UCH-1 (cell line): ENCODE results near the gene KLHDC8A.

GRCh38 chr1:204821476-204821805 is 7.0 kb upstream of the NFASC start:
- RRBS: no CpG with 5 or more reads among the region's 3 CpGs

DNA sequence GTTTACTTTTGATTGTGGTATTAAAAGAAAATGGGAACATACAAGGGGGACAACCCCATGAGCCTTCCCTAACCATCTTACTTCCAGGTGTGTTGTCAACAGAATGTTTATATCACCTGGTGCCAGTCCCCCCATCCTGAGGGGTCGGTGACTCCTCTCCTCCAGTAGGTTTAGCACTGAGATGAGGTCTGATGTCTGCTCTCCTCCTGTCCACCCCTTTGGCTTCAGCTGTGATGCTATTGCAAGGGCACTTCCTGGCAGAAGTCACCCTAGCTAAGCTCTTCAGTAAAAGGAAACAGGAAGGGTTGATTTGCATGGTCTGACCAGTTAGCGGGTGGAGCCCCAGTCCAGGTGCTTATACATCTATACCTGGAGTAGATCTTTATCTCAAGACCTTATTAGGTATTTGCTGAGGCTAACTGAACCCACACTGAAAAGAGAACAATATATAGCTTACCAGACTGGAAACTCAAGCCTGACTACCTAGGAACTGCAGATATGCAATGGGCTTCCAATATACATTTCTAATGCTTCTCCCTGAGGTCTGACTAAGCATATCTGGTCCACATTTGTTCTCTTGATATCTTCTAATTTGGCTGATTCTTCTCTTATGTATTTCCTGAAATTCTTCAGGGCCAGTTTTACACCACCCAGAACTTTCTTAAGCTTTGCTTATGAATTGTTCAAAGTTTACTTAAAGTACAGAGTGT is 13.4 kb downstream of the NFASC start:
- RRBS: no CpG with 5 or more reads among the region's 2 CpGs

GRCh38 chr1:205046855-205047209 is 3.8 kb downstream of the CNTN2 start:
- RRBS: no CpG with 5 or more reads among the region's 4 CpGs

DNA sequence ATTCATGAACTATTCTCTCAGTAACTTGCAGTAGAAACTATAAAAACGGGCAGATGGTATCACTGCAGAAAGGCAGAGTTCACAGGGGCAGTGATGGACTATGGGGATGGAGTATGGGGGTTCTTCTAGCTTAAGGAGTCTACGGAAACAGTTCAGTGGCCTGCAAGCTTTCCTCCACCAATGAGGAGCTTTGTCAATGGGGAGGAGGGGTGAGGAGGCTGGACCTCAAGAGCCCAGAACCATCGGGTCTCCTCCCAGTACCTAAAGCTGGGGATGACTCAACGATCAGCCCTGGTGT is 11.6 kb downstream of the TMEM81 start:
- RRBS: no CpG with 5 or more reads among the region's 4 CpGs

DNA sequence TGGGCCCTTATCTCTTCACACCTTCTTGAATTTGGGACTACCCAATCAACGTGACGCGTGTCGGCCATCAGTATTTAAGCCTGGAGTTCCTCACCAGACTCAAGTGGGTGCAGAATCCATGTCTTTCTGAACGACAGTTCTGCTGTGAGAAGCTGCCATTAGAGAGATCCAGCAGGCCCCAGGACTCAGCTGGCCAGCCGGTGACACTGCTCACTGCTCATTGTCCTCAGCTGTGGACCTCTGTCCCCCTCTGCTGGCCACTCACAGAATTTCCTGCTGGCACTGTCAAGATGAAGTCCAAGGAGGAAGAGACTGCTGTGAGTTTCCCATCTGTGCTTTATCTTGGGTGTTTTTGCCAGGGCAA is 28.3 kb downstream of the TMCC2 start:
- RRBS: no CpG with 5 or more reads among the region's 6 CpGs

GRCh38 chr1:205275059-205275810 is 46.3 kb downstream of the NUAK2 start:
- RRBS: no CpG with 5 or more reads among the region's 4 CpGs

- RRBS: no CpG with 5 or more reads among the region's 10 CpGs
Observed at GRCh38 chr1:205294032-205295245, 27.1 kb downstream of the NUAK2 start.

DNA sequence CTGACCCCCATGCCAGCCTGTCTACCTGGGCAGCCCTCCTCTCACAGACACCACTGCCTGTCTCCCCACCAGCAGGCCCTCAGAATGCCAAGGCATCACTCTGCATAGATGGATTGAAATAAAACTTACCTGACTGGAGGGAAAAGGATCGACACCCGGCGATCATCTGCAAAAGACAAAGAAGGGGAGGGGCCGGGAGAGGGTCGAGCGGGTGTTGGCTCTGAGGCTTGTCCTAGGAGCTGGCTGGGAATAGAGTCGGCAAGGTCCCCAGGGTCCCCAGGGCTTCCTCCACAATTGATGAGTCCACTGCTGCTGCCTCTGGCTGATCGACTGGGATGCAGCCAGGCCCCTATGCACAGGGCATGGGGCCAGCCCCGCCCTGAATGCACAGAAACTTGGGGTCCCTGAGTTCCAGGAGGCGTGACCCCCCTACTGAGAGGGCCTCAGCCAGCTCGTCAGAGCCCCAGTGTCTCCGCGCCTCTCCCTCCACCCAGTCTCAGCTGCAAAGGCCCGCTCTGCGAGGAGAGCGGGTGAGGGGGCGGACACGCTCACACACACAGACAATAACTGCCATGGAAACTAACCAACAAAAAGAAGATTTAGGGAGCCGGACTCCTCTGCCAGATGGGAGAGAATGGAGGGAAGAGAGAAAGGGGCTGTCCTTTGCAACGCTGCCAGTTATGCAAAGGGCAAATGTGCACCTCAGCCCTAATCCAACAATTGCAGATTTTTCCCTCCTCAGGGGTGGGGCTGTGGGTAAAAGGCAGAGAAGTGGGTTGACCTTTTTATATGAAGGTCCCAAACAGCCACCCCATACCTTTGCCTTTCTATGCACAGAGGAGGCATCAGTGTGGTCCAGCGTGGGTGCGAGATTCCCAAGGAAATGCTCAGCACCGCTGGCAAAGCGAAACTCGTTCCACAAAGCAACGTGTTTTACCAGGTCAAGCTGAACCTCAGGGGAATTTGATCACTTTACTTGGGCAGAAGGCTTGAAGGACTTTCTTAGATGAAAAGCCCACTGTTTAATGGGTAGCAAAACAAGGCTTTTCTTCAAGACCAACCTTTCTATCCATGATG is at the start of gene KLHDC8A:
Gene KLHDC8A (minus strand): TSS at position 519 of the 1,077 bp plus-strand sequence.
- RRBS: 69% methylated on average over 2 of the region's 26 CpGs

GRCh38 chr1:205447206-205448380 is 8.3 kb downstream of the BLACAT1 start:
- RRBS: 79% methylated on average over 2 of the region's 21 CpGs

GRCh38 chr1:205448732-205449593 is 6.9 kb downstream of the BLACAT1 start:
- RRBS: no CpG with 5 or more reads among the region's 8 CpGs

GRCh38 chr1:205449745-205451108 is 5.6 kb downstream of the BLACAT1 start:
- RRBS: no CpG with 5 or more reads among the region's 27 CpGs

- RRBS: no CpG with 5 or more reads among the region's 7 CpGs
Observed at GRCh38 chr1:205727468-205728043, 22.4 kb downstream of the NUCKS1 start.

- RRBS: no CpG with 5 or more reads among the region's 9 CpGs
Observed at GRCh38 chr1:205976689-205977177, 26.5 kb downstream of the RAB7B start.

DNA sequence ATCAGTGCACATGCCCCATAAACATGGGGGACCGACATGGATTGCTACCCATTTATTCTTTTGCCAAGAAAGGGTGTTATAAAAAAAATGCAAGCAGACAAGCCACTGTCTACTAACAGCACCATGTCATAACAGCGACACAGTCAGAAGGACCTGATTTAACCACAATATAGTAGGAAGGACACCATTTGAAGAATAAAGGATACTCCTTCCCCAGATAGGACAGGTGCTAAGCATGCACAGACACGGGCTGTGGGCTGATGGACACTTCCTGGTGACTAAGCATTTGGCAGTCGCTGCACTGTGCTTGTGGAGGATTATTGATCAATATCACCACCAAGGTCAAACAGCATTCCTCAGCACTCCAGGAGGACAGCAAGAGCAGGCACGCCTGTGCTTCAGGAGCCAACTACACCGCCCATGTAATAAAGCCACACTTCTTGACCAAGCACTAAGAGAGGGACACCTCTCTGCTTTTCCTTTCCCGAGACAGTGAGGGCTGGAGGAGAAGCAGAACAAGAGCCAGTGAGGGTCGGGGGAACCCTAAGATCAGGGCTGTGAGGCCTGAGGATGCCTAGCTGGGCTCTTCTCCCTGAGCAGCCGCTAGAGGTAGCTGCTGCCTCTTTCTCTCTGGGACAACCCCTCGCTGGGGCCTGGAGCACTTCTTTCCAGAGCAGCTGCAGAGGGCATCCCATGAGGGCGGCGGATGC is 19.3 kb downstream of the RAB7B start:
- RRBS: no CpG with 5 or more reads among the region's 12 CpGs

GRCh38 chr1:206034399-206035399 is 11.0 kb upstream of the CTSE start:
- RRBS: no CpG with 5 or more reads among the region's 11 CpGs

- RRBS: no CpG with 5 or more reads among the region's 2 CpGs
Observed at GRCh38 chr1:206380230-206380577, 90.1 kb upstream of the IKBKE start.

DNA sequence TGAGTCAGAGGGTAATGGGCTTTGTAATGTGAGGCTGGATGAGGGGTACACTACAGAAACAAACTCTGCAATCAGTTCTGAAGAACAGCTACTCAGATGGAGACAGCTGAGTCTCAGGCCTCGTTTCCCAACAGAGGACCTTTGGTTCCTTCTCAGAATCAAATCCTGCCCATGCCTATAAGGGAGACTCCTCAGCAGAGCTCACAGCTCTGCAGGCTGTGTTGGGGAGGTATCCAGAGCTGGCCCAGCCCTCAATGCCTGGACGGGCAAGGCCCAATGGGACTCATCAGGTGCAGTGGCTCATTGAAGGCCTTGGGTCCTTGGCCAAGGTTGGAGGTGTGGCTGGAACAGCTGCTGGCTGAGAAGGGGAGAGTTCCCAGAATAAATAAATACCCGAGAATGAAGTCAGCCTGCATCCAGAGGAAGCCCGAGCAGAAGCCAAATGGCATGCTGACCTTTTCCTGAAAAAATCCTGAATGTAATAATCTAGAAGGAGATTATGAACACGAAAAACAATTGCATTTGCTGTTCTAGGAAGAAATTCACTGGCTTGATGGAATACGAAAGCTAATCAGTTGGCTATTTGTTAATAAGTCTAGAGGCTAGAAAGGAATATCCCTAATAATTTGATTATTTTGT is 25.2 kb upstream of the IKBKE start:
- RRBS: no CpG with 5 or more reads among the region's 6 CpGs

- RRBS: no CpG with 5 or more reads among the region's 22 CpGs
Observed at GRCh38 chr1:206467467-206468710, 2.4 kb upstream of the IKBKE start.

- RRBS: no CpG with 5 or more reads among the region's 6 CpGs
Observed at GRCh38 chr1:206551753-206552478, 44.6 kb downstream of the RASSF5 start.

- RRBS: no CpG with 5 or more reads among the region's 1 CpG
Observed at GRCh38 chr1:206563381-206564081, 48.7 kb downstream of the EIF2D start.